HL-60 (cell line): ENCODE measurements around the gene COG7.

DNA sequence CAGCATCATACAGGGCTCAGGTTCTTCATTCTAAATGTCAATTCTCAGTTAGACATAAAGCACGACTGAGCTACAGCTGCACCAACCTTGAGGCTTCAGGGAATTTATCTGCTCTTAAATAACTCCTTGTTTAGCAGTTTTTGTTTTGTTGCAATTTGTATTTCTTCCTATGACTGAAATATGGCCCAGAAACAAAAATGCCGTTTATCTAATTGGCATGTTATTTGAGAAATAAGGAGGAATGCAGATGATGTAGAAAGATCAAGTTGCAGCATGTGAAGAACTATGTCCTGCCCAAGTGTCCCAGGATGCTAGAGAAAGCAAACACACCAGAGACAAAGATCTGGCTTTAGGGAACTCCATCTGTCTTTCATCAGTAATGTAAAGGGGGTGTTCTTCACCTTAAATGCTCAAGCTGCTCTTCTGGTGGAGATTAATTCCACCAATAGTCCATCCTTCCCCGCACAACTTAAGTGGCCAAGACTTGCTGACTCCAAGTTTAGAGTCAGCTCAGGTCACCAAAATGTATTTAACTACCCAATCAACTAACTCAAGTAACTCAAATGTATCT is 29.7 kb downstream of the USP31 start:
- RRBS = no CpG with 5 or more reads among the region's 3 CpGs

DNA sequence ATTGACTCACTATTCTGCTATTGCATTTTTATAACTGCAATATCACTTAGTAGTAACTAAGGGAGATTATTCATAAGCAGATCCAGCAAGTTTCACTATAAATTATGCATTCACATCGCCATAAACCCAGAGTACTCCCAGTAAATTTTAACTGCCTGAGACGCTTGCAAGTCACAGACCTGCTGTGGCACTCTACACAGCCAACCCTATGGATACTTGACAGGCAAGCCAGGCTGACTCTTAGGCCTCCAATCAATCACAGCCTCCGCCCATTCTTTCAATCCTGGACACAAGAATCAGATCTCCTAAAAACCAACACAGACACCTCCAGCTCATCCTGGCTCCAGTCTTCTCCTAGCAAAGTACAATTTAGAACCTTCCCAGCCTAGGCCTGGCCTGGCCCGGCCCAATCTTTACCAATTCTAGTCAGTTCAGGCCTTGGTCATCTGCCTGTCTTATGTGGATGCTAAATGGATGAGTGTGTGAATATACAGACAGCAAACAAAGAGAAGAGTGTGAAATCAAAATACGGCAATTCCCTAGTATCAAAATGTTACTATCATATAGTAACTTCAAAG is 28.1 kb downstream of the USP31 start:
- RRBS = no CpG with 5 or more reads among the region's 5 CpGs

DNA sequence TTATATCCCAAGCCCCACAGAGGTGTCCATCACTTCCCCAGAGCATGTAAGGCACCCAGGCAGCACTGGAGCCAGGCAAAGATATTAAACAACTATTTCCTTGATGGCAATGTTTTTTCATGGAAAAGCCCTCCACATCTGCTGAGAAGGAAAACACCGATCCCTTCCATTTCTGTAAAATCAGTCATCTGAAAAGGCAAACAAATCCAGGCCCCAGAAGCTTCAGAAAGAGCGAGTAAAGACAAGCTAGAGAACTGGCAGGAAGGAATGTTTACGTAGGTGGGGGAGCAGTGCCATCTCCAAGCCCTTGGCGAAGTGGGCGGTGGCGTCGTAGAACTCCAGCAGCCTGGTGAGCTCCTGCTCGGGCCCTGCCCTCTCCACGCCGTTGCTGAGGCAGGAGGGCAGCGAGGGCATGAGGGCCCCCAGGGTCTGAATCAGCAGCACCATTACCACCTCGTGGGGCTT is 28.5 kb downstream of the COG7 start:
- RRBS = no CpG with 5 or more reads among the region's 12 CpGs

GRCh38 chr16:23452483-23453558 is at the start of gene COG7:
COG7 (minus strand) TSS chr16:23453189.
- RRBS = 6% methylated on average over 13 of the region's 70 CpGs

DNA sequence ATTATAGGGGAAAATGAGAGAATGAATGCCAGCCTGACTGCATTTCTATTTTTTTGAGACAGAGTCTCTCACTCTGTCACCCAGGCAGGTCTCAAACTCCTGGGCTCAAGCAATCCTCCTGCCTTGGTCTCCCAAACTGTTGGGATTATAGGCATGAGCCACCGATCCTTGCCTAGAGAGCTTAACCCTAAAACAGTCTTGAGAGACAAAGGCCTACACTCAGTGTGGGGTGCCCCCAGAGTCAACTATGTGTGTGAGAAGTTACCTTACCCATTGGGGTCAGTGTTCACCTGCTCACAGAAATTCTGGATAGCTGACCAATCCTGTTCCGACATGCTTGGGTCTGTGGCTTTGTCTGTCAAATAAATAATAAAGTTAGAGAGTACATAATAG is 14.9 kb downstream of the GGA2 start:
- RRBS = no CpG with 5 or more reads among the region's 2 CpGs

GRCh38 chr16:23516609-23517227 is 6.4 kb upstream of the GGA2 start:
- RRBS = no CpG with 5 or more reads among the region's 3 CpGs

DNA sequence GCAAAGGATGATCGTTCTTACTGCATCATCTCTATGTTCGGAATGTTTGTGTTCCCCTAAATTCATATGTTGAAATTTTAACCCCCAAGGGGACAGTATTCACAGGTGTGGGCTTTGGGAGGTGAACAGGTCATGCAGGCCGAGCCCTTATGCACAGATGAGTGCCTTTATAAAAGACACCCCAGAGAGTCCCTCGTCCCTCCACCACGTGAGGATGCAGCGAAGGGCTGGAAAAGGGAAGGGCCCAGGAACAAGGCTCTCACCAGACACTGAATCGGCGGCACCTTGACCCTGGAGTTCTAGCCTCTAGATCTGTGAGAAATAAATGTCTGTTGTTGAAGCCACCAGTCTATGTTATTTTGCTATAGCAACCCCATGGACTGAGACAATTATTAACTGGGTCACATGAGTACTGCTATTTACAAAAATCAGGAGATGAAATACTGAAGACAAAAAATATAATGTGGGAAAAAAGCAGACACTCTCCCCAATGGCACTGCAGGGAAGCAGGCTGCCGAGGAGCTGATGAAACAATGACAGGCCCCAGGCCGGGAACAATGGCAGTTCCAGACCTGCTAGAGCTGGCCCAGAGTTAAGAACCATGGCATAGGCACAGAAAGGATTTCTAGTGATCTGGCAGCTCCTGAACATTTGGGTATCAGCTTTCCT is 17.7 kb upstream of the GGA2 start:
- RRBS = no CpG with 5 or more reads among the region's 10 CpGs

- RRBS = no CpG with 5 or more reads among the region's 8 CpGs
These were observed 9.3 kb upstream of the PRKCB start for GRCh38 chr16:23826275-23827016.

- RRBS = no CpG with 5 or more reads among the region's 8 CpGs
These were observed 69.2 kb downstream of the PRKCB start for GRCh38 chr16:23904947-23905409.

DNA sequence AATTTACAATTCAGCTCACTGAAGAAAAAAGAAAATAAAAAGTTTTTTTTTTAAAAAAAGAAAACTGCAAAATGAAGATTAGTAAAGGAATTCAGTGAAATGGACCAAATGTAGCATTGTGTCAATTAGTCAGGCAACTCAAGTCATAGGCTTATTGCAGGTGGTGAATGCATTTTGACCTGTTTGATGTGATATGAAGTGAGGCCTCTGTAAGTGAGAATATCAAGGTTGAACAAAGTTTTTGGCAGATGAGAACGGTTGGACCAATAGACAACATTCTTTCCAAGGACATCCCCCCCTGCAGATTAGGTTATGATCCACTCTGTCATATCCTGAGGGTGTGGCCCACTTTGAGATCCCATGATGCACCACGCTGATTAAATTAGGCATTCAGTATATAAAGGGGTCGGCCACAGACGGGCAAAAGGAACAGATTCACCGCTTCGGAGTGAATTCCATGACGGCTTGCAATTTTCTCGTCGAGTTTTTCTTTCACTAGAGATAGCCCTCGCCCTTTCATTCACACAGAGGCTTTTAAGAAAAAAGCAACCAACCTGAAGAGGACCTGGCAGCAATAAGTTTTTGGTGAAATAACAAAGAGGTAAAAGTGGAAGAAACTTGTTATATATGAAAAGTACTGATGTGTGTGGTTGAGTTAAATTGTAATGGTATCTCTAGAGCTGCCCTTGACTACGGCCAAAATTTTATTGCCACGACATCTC is 1.9 kb upstream of the RBBP6 start:
- RRBS = no CpG with 5 or more reads among the region's 12 CpGs

DNA sequence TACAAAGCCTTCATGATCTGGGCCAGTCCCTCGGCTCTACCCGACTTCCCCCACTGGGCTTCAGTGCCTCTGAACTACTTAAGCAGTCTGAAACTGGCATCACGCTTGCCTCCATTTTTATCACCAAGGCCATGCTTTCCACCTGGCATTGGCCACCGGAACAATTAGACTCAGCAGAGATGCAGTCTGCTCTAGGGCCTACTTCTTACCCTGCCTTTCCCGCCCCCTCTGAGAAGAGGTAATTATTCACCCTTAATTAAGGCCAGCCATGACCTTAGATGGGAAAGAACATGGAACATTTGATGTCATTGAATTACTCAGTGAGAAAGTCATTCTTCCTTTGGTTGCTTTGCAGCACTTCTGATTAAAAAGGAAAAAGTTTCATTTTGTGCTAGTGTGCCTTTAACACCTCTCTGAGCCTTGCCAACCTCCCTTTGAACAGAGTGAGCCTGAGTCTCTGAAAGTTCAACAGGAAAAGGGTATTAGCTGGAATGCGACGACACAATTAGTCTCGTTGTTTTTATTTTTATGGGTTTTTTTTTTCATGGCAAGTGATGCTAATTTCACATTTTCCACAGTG is 60.9 kb upstream of the TNRC6A start:
- RRBS = no CpG with 5 or more reads among the region's 8 CpGs

DNA sequence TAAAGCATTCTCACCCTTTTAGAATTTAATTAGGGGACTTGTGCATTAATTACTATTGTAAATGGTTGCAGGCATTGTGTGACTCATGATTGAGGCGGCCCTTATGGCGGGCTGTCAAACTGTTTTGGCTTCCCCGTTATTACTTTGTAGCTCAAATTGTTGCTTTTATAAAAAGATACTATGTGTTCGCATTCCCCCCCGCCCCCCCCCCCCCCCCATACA is 1.0 kb downstream of the TNRC6A start:
- RRBS = no CpG with 5 or more reads among the region's 5 CpGs

- RRBS = no CpG with 5 or more reads among the region's 4 CpGs
These were observed 18.7 kb downstream of the TNRC6A start for GRCh38 chr16:24748000-24748770.

DNA sequence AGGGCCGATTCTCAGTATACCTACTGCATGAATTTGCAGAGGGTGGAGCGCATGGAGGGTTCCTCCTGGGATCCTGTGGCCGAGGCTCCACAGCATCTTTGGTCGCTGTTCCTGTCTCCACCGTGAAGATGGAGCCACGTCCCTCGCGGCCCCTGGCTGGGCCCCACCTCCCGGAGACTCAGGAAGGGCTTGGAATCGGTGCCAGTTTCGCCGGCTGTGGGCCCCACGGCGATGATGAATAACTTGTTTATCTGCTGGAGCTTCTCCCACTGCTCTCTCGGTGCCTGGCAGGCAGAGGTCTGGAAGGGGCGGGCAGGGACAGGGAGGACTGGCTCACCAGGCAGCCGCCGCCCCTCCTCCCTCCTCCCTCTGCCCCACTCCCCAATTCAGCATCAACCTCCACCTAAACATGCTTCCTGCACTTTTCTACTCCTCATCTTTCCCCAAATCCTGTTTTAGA is 8.1 kb downstream of the SLC5A11 start:
- RRBS = no CpG with 5 or more reads among the region's 18 CpGs

DNA sequence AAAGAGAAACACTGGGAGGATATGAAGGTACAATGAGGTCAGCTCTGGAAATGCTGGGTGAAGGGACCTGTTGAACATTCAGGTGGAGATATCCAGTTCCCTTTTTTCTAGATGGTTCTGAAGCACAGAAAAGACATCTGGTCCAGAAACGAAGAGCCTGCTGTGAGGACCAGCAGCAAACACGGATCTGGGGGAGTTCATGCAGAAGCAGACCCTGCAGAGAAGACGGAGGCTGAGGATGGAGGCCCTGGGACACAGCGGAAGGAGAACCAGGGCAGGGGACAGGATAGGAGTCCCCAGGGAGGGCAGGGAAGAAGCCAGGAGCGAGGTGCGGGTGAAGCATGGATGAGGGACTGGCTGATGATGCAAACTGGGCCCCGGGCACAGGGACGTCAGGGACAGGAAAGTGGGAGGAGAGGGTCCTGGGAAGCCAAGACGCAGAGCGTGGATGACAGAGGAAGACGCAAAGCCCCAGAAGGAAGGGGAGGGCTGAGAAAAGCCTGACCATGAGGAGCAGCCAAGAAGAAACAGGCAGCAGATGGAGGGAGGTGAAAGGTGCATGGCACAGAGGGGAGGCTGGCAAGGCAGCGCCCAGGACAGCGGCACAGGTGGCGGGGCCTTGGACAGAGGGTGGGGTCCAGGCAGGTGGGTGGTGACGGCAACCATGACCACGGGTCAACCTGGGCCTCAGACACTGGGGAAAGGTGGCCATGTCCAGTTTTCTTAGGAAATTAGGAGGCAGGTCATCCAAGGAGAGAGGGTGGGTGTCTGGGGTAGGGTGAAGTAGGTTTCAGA is 17.2 kb downstream of the ARHGAP17 start:
- RRBS = no CpG with 5 or more reads among the region's 16 CpGs

DNA sequence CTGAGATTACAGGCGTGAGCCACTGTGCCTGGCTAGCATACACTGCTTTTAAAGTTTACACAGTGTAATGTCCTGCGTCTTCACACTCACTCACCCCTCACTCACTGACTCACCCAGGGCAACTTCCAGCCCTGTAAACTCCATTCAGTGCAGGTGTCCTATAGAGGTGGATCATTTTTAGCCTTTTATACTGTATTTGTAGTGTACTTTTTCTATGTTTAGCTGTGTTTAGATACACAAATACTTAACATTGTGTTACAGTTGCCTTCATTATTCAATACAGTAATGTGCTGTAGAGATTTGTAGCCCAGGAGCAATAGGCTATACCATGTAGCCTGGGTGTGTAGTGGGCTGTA is 35.2 kb upstream of the ARHGAP17 start:
- RRBS = no CpG with 5 or more reads among the region's 2 CpGs

GRCh38 chr16:25051841-25052349 is 36.7 kb upstream of the ARHGAP17 start:
- RRBS = no CpG with 5 or more reads among the region's 8 CpGs

GRCh38 chr16:25065007-25065466 is 46.5 kb upstream of the LCMT1 start:
- RRBS = no CpG with 5 or more reads among the region's 11 CpGs

- RRBS = no CpG with 5 or more reads among the region's 6 CpGs
These were observed 1.2 kb upstream of the LCMT1 start for GRCh38 chr16:25110291-25110720.

- RRBS = no CpG with 5 or more reads among the region's 11 CpGs
These were observed 10.9 kb downstream of the ZKSCAN2 start for GRCh38 chr16:25246656-25247291.